ENCODE results near the gene ALOX12B.

GRCh38 chr17:8048317-8048965 is 9.6 kb downstream of the ALOX15B start:
- PRO-cap, result no peak
- CAGE, long polyA plus RNA, result no peak

- PRO-cap, result no peak
- CAGE, long polyA plus RNA, result no peak
These were observed at the start of gene ALOX12B for GRCh38 chr17:8087298-8087977. TSS of gene ALOX12B (minus strand) at chr17:8087716.

GRCh38 chr17:8139290-8139839 is 12.8 kb downstream of the PER1 start:
- PRO-cap, result bidirectional peak, plus-strand start at chr17:8139591, minus-strand start at chr17:8139528
- CAGE, long polyA plus RNA, result no peak

GRCh38 chr17:8223331-8223735 is 13.0 kb upstream of the AURKB start:
- PRO-cap, result no peak
- CAGE, long polyA plus RNA, result no peak

GRCh38 chr17:8311121-8311905 is 1.3 kb downstream of the ARHGEF15 start:
- PRO-cap, result no peak
- CAGE, long polyA plus RNA, result no peak

DNA sequence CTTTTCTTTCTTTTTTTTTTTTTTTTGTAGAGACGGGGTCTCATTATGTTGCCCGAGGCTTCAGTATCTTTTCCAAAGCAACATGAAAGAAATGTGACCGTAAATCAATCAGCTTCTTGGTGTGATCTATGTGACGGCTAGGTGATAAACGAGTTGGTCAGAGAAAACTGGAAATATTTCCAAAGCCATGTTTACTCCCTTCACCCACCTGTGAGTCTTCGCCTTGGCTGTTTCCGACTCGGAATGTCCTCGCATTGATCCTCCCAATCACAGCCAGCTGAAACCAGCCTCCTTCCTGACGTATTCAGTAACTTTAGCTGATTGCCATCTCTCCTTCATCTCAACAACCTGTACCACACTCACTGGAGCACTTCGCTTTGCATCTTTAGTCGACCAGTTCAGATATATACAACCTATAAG is 802 bp downstream of the KRBA2 start:
- PRO-cap, result no peak
- CAGE, long polyA plus RNA, result no peak

GRCh38 chr17:8477494-8478163 is 41.9 kb downstream of the NDEL1 start:
- PRO-cap, result no peak
- CAGE, long polyA plus RNA, result no peak

DNA sequence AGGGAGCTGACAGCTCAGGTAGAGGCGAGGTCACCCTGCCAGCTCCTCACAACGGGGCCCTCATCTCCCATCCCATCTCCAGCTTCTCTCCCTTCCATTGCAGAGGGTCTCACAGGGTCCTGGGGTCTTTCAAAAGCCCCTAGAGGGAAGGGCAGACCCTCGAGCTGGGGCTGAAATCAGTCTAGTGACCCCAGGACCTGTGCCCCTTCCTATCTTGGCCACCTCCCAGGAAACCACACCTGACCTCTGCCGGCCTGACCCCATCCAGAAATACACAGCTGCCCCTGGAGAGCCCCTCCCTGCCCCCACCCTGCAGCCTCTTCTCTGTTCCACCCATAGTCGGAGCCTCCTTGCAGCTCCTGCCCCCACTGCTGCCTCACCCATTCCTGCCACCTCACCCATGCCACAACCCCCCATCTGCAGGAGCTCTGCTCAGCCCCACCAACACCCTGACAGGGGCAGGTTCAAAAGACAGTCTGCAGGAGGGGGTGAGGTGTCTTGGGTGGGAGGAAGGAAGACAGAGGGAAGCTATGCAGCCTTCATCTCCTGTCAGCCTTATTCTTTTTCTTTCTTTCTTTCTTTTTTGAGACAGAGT is 23.4 kb downstream of the PIK3R5 start:
- PRO-cap, result no peak
- CAGE, long polyA plus RNA, result no peak

DNA sequence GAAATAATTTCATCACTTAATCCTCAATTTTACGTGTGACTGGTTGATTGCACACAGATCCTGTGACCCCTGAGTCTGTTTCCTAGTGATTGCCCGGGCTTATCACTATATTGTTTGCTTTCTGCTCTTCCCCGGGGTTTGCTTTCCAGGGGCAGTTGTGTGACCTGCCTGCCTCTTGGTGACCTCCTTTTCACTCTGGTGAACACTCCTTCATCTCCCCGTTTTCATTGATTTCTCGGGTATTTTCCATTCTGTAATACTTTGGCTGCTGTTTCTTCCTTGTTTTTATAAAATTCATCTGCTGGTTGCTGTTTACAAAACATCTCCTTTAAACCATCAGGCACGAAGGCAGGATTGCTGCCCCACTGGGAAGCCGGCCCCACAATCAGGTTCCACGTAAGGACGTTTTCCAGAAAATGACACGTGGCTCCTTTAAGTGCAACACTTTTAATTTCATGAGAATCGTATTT is 36.1 kb downstream of the NTN1 start:
- PRO-cap, result no peak
- CAGE, long polyA plus RNA, result no peak

DNA sequence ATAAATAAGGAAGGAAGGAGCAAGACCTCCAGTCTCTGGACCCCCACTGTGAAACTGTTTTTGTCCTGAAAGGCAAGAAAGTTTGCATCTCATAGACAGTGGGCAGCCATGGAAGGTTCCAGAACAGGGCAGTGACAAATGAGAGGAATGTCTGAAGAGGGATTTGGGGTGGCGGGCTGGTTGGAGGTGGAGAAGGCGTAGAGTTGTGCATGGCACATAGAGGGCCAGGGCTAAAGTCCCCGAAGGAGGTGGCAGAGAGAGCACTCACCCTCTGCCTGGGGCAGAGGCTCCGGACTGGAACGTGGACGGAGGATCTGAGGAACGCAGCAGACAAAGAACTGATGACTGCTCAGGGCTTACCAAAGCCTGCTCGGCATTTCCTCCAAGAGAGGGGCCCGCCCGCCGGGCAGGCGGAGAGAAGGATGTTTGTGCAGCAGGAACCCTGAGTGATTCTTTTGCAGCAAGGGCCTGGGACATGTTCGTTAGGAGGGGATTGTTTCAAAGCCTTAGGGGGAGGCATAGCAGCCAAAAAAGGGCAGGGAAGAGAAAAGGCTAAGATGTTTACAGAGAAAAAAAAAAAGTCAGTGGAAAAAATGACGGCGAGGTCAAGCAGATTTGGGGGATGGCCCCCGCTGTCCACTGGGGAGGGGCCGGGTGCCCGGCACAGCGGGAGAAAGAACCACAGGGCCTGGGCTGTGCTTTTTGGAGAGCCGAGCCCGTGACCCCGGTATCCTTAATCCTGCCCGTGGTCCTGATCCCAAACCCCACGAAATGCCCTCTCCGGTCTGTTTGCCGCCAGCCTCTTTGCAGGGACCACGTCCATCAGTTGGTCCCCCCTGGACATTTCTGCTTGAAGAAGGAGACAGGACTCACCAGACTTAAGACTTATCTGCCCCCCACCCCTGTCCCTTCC is 129.2 kb downstream of the NTN1 start:
- PRO-cap, result no peak
- CAGE, long polyA plus RNA, result no peak

- PRO-cap, result no peak
- CAGE, long polyA plus RNA, result no peak
These were observed 195.8 kb downstream of the NTN1 start for GRCh38 chr17:9217067-9217495.

- PRO-cap, result no peak
- CAGE, long polyA plus RNA, result no peak
These were observed 226.7 kb downstream of the NTN1 start for GRCh38 chr17:9248091-9248417.

GRCh38 chr17:9353403-9354237 is 222.0 kb downstream of the STX8 start:
- PRO-cap, result no peak
- CAGE, long polyA plus RNA, result no peak

GRCh38 chr17:9959275-9959941 is 54.3 kb upstream of the RCVRN start:
- PRO-cap, result no peak
- CAGE, long polyA plus RNA, result no peak

- PRO-cap, result no peak
- CAGE, long polyA plus RNA, result no peak
These were observed 129.6 kb upstream of the RCVRN start for GRCh38 chr17:10034669-10035128.

GRCh38 chr17:10051248-10051606 is 146.2 kb upstream of the RCVRN start:
- PRO-cap, result no peak
- CAGE, long polyA plus RNA, result no peak

DNA sequence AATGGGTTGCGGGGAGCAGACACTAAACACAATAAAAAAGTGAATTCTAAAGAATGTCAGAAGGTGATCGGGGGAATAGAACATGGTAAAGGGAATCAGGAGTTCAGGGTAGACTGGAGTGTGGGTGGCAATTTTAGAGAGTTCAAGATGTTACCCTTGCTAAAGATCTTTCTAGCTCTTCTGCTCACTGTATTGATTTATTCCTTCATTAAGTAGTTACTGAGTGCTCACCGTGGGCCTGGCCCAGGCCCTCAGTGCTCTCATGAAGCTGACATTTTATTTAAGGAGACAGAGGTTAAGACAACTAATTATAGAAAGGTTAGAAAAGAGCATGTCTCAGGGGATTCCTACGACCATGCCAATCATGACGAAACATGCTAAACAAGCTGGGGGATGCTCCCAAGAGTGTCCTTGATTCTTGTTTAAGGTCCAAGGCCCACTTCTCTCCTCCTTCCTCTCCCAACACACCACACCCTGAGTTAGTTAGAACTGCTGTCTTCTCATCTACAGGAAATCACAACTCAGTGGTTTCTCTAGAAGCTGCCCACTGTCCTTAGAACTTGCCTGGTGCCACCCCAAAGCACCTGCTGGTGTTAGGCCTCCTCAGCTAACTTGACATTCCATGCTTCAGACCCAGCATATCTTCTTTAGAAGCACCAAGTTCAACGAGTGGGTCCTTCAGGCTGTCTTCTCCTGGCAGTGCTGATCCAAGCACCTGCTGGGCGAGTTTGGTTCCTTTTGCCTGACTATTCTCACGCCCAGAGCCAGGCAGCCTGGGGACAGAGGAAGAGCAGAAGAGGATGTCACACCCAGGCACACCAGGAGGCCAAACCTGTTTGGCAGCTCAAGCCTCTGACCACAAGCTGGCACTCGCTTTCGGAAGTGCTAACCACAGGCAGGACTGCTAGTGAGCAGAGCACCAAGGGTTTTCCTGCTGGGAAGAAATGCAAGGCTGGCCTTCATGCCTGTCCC is 79.0 kb downstream of the GAS7 start:
- PRO-cap, result unidirectional peak, plus-strand start at position 556 of the sequence
- CAGE, long polyA plus RNA, result no peak

GRCh38 chr17:10258525-10258816 is 60.1 kb upstream of the GAS7 start:
- PRO-cap, result unidirectional peak, plus-strand start at chr17:10258720
- CAGE, long polyA plus RNA, result no peak

GRCh38 chr17:10291682-10292067 is 81.1 kb downstream of the MYH13 start:
- PRO-cap, result no peak
- CAGE, long polyA plus RNA, result no peak

DNA sequence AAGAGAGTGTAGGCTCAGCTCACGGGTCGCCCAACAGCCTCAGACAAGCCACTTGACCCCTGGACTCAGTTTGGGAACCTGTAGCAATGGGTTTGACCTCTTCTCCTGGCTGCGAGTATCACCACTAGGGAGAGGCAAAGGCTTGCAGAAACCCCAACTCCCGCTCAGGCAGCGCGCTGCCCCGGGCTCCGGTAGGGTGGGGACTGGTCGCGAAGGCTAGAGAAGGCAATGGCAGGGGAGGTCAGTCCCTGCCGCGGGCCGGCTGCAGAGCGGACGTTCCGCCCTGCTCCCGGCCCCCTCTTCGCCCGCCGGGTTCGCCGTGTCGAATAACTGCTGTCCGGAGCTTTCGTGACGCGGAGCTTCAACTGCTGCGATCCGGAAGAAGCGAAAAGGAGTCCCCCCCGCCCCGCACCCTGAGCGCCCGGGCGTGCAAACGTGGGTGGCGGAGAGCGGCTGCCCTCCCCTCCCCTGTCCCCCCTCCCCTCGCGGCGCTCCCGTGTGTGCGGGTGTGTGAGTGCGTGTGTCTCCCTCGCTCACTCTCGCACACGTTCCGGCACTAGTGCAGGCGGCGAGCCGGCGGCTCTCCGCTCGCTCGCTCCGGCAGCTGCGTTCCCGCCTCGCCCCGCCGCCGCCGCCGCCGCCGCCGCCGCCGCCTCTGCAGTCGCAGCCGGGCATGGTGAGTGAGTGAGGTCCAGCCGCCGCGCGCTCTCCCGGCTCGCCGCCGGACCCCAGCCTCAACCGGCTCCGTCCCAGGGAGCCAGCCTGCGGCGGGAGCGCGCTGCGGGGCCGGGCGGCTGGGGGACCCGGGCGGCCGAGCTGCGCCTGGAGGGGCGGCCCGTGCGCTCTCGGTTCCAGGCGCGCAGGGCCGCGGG is 767 bp upstream of the SHISA6 start:
- PRO-cap, result no peak
- CAGE, long polyA plus RNA, result no peak

Data from B cell (primary cell).